ENCODE results near the gene MUSTN1.

- PRO-cap, result no peak
- RAMPAGE, long total RNA, 4 experiments, result no peak in any of the 4 experiments
Observed at GRCh38 chr3:52688745-52689183, 2.9 kb downstream of the GNL3 start.

- PRO-cap, result no peak
- RAMPAGE, long total RNA, 4 experiments, result no peak in any of the 4 experiments
Observed at GRCh38 chr3:52707253-52708308, 1.7 kb downstream of the SPCS1 start.

- PRO-cap, result no peak
- RAMPAGE, long total RNA, 4 experiments, result no peak in any of the 4 experiments
Observed at GRCh38 chr3:52775837-52776379, 1.5 kb upstream of the ITIH1 start.

GRCh38 chr3:52820238-52821258 is 9.9 kb downstream of the ITIH4 start:
- PRO-cap, result no peak
- RAMPAGE, long total RNA, 4 experiments, result no peak in any of the 4 experiments

DNA sequence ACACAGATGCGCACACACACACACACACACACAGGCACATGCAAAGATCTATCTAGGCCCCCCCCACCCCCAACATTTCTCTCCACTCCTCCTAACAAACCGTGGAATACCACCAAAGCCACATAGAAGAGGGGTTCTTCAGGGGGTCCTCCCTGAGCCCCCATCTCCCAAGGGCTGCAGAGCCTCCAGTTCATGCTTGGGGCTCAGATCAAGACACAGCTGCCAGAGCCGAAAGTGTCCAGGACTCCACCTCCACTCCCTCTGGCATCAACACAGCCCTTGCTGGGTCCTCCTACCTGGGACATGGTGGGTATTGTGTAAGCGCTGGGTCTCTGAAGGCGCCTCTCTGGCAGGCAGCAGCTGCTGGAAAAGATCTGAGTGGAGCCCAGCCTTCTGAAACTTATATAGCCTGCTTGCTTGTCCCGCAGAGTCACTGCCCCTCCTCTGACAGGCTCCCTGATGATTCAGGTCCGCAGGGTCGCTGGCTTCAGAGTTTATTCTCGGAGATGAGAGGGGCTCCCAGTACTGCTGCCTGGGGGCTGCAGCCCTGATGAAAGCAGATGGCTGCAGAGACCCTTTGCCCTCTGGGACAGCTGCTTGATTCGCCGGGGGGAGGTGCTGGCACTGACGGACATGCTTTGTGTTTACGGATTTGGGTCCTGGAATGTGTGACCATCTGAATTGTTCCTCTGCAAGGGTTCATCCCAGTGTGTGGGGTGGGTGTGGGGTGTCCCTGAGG is at the start of gene MUSTN1:
TSS of gene MUSTN1 (minus strand) at position 376 of the 739 bp plus-strand sequence.
- PRO-cap, result bidirectional peak, plus-strand start at position 433 of the sequence, minus-strand start at position 376 of the sequence
- RAMPAGE, long total RNA, 4 experiments, result start-site peak on the minus strand in 3 of 4 experiments, centred at positions 357 to 581 of the sequence, 16 to 125 reads per replicate

DNA sequence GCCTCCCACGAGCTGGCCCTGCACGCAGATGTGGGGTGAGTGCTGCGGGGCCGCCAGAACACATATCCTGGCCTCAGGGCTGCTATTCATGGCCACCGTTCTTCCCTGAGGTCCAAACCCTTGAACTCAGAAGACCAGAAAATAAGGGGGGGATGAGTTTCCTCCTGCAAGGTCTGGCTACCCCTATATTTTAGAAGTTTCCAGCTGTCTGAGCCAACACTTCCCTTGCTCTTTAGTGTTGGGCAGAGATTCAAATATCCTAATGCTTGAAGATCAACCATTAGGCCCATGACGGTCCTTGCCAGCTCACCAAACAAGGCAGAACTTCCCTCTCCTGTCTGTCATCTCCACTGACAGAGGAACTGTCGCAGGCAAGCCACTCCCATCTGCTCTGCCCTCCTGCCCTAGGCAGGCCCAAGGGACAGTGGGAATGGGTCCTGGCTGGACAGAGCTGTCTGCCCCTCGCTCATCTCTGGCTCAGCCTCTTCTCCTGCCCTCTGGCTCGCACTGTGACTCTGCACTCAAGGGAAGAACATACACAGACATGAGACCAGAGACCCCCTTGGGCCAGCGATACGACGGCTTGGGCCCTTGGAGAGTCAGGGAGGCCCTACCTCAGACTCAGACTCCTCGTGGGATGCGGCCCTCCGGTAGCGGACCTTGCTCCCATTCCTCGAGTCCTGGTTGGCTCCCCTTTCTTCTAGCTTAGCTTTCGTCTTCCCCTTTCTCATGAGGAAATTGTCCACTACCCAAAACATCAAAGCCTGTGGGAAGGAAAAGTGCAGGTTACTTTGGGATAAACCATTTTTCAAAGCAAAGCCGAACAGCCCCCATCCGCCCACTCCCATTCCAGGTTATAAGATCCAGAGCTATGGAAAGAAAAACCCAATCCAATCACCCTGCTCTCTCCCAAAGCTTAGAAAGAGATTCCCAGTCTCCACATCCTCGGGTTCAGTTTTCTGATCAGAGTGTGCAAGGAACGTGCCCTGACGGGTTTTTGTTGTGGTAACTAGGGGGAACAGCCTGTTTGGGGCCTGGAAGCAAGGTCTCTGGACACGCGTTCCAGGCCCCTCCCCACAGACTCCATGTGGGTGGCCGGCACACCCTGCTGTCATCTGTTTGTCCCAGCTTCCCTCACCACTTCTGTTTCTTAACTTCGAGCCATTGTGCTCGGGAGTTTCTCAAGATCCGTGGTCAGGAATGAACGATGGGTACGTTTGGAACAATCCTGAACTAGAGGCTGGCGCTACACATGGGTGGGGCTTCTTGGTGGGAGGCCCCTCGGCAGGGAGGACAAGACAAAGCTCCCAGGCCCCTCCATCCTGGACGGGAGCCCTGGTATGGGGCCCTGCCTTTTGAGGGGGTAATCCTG is 7.9 kb upstream of the MUSTN1 start:
- PRO-cap, result unidirectional peak, plus-strand start at position 417 of the sequence
- RAMPAGE, long total RNA, 4 experiments, result no peak in any of the 4 experiments

DNA sequence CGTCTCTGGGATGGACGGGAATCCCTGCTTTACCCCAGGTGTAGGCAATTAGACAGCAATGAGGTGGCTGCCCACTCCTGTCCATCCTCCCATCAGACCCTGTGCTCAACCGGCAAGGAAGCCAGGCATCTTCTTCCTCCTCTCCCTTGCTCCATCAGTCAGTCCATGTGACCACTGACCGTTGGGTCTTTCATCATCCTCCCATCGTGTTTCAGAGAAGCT is 8.9 kb upstream of the PRKCD start:
- PRO-cap, result no peak
- RAMPAGE, long total RNA, 4 experiments, result no peak in any of the 4 experiments

GRCh38 chr3:53161873-53162152 is 804 bp downstream of the PRKCD start:
- PRO-cap, result unidirectional peak, minus-strand start at chr3:53161966; unidirectional peak, minus-strand start at chr3:53162069
- RAMPAGE, long total RNA, 4 experiments, result no peak in any of the 4 experiments

DNA sequence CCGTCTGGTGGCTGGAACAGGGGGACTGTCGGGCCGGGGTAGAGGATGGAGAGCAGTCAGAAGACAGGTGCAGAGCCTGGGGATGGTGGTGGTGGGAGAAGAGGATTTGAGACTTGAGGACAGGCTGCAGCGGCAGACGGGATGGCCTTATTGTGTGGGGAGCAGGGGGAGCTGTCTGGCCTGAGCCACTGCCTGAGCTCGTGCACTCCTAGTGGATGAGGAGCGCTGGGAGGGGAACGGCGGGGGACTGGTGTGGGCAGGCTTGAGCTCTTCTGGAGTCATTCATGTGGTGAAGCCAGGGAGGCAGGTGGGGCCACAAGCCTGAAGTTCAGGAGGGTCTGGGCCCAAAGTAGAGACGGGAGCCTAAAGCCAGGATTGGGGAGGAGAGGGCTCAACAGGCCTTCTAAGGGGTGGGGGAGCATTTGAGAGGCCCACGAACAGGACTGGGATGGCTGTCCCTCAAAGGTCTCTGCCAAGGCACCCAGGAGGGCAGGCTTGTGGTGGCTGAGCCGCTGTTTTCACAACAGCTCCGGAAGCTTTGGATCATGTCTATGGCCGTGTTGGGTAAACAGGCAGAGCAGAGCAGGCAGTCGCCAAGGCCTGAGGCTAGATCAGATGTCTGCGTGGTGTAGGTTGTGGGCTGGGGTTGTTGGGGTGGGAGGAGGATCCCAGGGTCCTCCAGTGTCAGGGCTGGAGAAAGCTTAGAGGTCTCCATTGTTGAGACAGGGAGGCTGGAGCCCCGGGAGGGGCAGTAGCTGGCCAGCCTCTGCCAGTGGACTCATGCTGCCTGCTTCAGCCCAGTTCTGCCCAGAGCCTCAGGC is 8.2 kb downstream of the PRKCD start:
- PRO-cap, result no peak
- RAMPAGE, long total RNA, 4 experiments, result no peak in any of the 4 experiments

DNA sequence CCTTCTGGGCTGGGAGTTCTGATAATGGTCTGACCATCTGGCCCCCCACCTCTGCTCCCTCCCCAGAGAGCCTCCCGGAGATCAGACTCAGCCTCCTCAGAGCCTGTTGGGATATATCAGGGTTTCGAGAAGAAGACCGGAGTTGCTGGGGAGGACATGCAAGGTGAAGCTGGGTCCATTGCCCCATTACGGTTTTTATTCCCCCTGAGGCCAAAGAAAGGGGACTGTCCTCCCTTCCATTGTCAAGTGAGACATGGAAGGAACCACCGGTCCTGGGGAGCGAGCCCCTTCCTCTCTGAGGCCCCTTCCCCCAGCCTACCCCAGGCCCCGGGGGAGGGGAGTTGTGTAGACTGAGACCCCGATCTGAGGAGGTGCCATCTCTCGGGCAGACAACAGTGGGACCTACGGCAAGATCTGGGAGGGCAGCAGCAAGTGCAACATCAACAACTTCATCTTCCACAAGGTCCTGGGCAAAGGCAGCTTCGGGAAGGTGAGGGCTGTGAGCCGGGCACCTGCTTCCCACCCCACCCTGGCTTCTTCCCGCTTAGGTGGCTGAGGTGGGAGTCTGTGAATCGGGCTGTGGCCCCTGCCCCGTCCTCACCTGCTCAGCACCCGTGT is 24.6 kb downstream of the PRKCD start:
- PRO-cap, result no peak
- RAMPAGE, long total RNA, 4 experiments, result start-site peak on the plus strand in 1 of 4 experiments, centred at position 113 of the sequence, 5 reads per replicate

DNA sequence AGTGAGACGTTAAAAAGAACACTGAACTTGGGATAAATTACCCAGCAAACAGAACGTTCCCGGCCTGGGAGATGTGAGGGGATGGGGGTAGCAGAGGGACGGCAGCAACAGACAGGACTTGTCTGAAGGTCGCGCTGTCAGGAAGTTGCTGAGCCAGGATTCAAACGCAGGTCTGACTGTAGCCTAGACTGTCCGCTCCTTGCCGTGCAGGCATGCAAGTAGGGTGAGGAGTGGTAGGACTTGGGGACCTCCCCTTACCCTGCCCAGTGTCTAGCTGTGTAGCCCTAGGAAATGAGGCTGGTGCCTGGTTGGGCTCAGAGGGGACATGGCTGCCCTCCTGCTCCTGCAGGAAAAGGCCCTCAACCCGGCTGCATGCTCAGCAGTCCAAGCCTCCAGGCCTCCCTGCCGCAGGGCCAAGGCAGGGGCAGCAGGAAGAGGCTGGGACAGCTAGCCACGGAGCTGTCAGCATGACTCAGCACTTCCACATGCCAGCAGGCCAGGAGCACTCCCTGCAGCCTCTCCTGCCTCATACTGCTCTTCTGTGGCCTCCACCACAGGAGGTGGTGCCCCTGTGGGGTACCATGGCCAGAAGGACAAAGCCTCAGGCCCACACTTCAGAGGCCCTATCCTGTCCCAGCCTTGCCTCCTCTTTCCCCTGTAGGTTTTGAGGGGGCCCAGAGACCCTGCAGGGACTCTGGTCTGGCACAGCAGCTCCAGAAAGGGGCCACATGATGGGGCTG is 19.8 kb downstream of the TKT start:
- PRO-cap, result no peak
- RAMPAGE, long total RNA, 4 experiments, result no peak in any of the 4 experiments

DNA sequence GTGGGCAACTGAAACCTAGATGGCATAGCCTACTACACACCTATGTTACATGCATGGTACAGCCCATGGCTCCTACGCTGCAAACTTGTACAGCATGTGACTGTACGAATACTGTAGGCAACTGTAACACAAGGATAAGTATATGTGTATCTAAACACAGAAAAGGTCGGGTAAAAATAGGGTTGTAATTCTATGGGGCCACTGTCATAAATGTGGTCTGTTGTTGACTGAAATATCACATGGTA is 27.0 kb upstream of the TKT start:
- PRO-cap, result no peak
- RAMPAGE, long total RNA, 4 experiments, result no peak in any of the 4 experiments

- PRO-cap, result no peak
- RAMPAGE, long total RNA, 4 experiments, result no peak in any of the 4 experiments
Observed at GRCh38 chr3:53346188-53346957, 970 bp downstream of the DCP1A start.

DNA sequence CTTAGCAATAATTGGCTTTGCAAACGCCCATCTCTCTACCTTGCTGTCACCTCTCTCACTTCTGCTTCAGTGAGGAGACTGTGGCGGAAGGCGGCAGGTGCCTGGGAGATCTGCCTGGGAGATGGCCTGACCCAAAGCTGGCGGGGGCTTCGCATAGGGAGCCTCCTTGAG is 1.6 kb downstream of the CACNA1D start:
- PRO-cap, result no peak
- RAMPAGE, long total RNA, 4 experiments, result no peak in any of the 4 experiments

GRCh38 chr3:53749260-53749894 is 96.8 kb downstream of the CHDH start:
- PRO-cap, result no peak
- RAMPAGE, long total RNA, 4 experiments, result no peak in any of the 4 experiments

DNA sequence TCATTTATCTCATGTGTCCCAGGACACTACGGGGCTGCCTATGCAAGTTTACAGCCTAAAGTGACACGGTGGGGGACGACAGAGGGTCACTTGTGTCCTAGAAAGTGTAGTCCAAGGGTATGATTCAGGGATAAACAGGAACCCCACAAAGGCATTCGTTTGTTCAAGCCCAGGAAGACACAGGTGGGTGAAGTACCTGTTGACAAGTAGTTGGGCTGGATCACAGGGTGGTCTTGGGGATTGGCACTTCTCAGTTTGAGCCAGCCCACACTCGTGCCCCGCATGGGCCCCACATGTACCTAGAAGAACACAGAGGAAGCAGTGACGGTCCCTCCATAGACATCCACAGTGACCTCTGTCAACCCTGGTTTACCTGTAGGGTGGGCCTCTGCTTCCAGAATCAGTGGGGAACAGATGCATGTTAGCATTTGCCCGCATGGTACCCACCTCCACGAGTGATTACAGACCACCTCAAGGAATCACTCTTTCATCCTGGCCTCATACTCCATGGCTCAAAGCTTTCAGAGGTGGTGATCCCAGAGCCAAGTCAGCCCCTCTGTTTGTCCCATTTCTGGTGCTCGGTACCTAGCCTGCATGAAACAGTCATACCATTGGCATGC is 27.4 kb downstream of the CHDH start:
- PRO-cap, result no peak
- RAMPAGE, long total RNA, 4 experiments, result no peak in any of the 4 experiments

- PRO-cap, result no peak
- RAMPAGE, long total RNA, 4 experiments, result no peak in any of the 4 experiments
Observed at GRCh38 chr3:53890649-53891068, 1.0 kb downstream of the SELENOK start.

DNA sequence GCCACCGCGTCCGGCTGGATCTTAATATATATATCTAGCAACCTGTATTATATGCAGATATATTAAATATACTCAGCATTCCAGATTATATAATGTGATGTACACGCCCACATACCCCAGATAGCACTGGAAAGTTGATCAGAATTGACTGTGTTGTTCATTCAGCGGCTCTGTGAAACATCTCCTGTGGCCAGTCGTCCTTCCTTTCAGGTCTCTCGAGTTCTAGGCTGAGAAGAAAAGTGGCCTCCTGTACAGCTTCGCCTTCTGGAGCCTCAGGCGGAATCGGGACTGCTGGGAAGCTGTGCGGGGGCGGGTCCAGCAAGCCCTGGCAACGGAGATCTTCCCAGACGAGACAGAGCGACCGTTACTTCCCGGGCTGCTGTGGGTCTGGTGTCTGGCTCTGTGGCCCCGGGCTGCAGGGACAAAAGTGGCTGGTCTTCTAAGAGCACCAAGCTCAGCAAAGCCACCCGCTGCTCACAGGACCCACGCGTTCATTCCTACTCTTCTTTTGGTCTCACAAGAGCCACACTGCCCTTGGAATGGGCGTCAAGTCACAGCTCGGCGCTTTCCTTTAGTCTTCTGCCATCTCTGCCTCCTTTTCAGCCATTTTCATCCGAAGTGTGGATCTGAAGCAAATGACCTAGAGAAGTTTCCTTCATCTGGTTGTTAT is 88.6 kb upstream of the CACNA2D3 start:
- PRO-cap, result no peak
- RAMPAGE, long total RNA, 4 experiments, result no peak in any of the 4 experiments

DNA sequence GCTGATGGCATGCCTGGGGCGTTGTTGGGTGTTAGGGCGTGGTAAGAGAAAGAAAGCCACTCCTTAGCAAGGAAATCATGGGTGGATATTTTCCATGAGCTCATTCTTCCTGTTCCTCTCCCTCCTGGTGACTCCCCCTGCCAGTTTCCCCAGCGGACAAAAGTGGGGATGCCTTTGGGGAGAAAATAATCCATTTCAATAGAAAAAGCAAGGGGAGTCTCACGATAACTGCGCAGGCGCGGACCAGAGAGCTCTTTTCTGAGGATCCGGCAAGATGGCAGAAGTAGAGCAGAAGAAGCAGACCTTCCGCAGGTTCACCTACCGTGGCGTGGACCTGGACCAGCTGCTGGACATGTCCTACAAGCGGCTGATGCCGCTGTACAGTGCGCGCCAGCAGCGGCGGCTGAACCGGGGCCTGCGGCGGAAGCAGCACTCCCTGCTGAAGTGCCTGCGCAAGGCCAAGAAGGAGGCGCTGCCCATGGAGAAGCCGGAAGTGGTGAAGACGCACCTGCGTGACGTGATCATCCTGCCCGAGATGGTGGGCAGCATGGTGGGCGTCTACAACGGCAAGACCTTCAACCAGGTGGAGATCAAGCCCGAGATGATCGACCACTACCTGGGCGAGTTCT is 301.8 kb downstream of the LRTM1 start:
- PRO-cap, result no peak
- RAMPAGE, long total RNA, 4 experiments, result no peak in any of the 4 experiments

- PRO-cap, result no peak
- RAMPAGE, long total RNA, 4 experiments, result no peak in any of the 4 experiments
Observed at GRCh38 chr3:54660521-54661291, 267.2 kb downstream of the LRTM1 start.

All from esophagus muscularis mucosa (tissue), 4 donors.